Bronchus fibroblast of lung (primary cell): Measurements from ENCODE around the genes PPP2R3A, MRAS and CEP70.

- RAMPAGE, long total RNA: no peak
These were observed 22.6 kb upstream of the SLCO2A1 start for GRCh38 chr3:134052340-134052657.

- RAMPAGE, long total RNA: no peak
These were observed 48.1 kb downstream of the RYK start for GRCh38 chr3:134202498-134202984.

GRCh38 chr3:134229131-134229937 is 21.3 kb downstream of the RYK start:
- RAMPAGE, long total RNA: no peak

DNA sequence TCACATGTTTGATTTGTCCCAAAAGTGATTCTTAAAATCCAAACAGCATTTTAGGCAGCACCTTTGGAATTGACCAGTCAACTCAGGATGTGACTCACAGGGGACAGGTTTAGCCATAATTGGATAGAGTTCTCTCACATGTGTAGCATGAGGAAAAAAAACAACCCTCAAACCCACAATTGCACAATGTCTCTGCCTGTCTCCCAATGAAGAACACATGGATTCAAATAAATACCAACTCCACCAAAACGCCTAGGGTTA is 8.0 kb downstream of the RYK start:
- RAMPAGE, long total RNA: no peak

DNA sequence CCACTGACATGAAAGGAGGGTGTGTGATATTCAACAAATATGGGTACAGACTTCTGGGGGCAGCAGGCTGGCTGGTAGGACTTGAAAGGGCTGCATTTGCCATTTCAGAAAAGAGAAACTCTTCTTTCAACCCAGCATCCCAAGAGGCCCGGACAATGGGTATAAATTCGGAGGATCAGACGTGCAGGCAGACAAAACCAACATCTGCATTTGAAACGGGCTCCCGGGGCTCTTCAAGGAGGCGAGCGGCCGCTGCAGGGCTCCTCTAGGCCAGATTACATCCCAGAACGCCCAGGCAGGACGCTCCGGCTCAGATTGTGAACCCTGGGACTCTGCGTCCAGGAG is 31.9 kb upstream of the AMOTL2 start:
- RAMPAGE, long total RNA: no peak

DNA sequence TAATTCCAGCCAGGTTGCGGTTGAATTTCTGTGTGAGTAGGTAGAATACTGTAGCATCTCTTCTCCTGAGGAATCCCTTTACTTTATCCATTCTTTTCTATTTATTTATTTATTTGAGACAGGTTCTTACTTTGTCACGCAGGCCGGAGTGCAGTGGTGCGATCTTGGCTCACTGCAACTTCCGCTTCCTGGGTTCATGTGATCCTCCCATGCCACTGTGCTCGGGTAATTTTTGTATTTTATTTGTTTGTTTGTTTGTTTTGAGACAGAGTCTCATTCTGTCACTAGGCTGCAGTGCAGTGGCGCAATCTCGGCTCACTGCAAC is 58.9 kb downstream of the CEP63 start:
- RAMPAGE, long total RNA: no peak

- RAMPAGE, long total RNA: no peak
These were observed 824 bp upstream of the KY start for GRCh38 chr3:134651553-134652139.

- RAMPAGE, long total RNA: no peak
These were observed 418.1 kb downstream of the EPHB1 start for GRCh38 chr3:135213059-135213675.

- RAMPAGE, long total RNA: no peak
These were observed 462.5 kb downstream of the EPHB1 start for GRCh38 chr3:135257477-135258095.

- RAMPAGE, long total RNA: start-site peak on the plus strand at chr3:135965657-135965784, 141 and 91 reads in 2 replicates; start-site peak on the plus strand at chr3:135965960-135966075, 8 and 14 reads in 2 replicates
These were observed at the start of gene PPP2R3A for GRCh38 chr3:135965604-135966832. PPP2R3A (plus strand) TSS chr3:135965728.

DNA sequence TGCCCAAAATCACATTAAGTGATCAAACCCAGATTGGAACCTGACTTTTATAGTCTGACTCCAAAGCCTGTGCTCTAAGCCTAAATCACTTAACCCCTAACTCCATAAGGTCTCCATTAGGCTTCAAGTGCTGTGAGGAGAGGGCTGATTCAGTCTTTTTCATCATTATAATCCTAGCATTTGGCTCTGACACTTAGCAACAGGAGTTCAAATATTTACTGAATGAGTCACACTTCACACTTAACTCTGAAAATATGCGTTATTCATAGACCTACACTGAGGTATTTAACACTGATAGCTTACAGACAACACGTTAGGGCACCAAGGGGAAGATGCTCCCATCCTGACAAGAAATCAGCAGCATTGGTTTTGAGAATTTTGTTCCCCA is 53.6 kb downstream of the MSL2 start:
- RAMPAGE, long total RNA: no peak

DNA sequence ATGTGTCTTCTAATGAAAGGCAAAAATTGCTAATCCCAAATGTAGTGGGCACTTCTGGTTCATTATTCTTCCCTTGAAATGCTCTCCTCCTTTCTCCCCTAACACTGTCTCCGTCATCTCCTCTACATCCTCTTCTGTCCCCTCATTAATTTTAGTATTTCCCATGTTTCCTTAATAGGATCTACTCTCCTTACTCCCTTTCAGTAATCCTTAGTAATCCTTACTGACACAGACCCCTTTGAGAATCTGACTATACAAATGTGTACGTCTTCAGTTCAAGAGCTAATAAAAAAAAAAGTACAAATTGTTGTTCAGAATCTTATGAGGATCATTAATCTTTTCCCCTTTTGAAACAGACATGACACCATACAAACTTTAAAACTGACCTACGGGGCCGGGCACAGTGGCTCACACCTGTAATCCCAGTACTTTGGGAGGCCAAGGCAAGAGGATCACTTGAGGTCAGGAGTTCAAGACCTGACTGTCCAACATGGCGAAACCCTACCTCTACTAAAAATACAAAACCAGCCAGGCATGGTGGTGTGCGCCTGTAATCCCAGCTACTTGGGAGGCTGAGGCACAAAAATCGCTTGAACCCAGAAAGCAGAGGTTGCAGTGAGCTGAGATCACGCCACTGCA is 23.5 kb downstream of the MSL2 start:
- RAMPAGE, long total RNA: no peak

- RAMPAGE, long total RNA: no peak
These were observed 5.4 kb downstream of the PCCB start for GRCh38 chr3:136255465-136256033.

DNA sequence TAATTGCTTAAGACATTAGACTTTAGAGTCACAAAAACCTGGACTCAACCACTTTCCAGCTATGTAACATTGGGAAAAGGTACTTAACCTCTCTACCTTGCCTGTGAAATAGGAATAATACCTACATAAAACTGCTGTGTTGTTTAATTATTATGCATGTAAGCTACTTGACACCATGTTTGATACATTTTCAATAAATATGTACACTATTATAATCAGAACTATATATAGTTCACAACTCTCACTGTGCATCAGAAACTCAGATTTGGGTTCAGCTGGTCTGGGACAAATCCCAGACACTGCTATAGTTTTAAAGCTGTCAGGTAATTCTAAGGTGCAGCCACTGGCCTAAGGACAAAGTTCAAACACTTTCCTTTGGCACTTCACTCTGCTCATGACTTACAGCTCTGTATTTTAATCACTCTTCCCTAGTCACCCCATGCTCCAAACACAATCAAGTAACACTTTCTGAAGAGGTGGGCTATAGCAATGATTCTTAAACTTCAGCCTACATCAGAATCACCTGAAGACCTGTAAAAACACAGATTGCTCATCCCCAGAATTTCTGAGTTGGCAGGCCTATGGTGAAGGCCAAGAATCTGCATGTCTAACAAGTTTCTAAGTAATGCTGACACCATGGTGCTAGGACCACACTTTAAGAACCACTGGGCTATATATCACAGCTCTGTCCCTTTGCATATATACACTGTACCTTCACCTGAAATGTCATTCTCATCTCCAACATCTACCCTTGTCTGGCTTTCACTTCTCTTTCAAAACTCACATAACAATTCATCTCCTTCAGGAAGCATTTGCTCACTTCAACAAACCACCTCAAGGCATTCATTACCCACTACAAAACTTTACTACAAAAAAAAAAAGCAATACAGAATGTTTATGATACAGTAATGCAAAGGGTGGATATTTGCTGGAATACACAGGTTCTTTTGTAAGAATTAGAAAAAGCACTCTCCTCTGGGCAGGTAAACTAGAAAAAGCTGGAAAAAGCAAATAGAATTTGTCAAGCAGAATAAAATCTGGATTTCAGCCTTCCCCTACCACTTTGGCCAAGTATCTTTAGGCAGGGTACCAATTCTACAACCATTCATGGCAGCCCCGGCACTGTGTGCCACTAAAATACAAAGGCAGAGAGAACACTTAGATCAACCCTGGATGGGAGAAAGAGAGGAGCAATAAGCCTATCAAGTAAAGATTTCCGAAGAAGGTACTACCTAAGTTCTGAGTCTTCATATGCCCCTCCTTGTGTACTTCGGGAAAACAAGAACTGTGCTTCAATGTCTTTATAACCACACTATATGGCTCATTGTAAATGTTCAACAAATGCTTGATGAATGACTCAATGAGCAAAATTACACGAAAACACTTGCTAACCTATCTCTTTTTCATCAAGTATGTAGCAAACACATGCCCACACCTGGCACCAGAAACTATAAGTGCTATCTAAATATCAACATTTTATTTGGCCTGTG is 21.3 kb downstream of the STAG1 start:
- RAMPAGE, long total RNA: no peak

DNA sequence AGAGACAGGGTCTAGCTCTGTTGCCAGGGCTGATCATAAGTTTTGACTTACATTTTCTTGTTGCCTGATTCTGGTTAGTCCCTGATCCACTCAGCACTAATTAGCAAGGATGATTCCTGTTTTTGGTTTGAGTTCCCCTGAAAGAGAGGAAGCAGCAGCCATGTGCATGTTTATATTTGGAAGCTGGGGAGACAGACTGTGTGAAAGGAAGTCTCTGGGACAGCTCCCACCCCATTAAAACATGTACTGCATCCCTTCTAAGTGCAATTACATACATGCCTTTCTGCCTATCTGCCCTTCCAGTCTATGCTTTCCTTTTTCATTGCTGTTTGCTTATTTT is 3.6 kb upstream of the NCK1 start:
- RAMPAGE, long total RNA: no peak

GRCh38 chr3:138348486-138349566 is at the start of gene MRAS:
MRAS (plus strand) TSS chr3:138348579.
- RAMPAGE, long total RNA: no peak

GRCh38 chr3:138349574-138349909 is 1.2 kb downstream of the MRAS start:
- RAMPAGE, long total RNA: no peak

- RAMPAGE, long total RNA: no peak
These were observed 1.8 kb downstream of the MRAS start for GRCh38 chr3:138349921-138350816.

- RAMPAGE, long total RNA: start-site peak on the minus strand at chr3:138594218-138594294, 248 and 286 reads in 2 replicates
These were observed at the start of gene CEP70 for GRCh38 chr3:138593570-138594615. CEP70 (minus strand) TSS chr3:138594260.

- RAMPAGE, long total RNA: no peak
These were observed 803 bp upstream of the CEP70 start for GRCh38 chr3:138594616-138595510.